ENCODE results near the genes ZFPM1 and TRAPPC2L.

- PRO-cap: no peak
Measured at GRCh38 chr16:88405553-88406174, 22.9 kb downstream of the ZNF469 start.

DNA sequence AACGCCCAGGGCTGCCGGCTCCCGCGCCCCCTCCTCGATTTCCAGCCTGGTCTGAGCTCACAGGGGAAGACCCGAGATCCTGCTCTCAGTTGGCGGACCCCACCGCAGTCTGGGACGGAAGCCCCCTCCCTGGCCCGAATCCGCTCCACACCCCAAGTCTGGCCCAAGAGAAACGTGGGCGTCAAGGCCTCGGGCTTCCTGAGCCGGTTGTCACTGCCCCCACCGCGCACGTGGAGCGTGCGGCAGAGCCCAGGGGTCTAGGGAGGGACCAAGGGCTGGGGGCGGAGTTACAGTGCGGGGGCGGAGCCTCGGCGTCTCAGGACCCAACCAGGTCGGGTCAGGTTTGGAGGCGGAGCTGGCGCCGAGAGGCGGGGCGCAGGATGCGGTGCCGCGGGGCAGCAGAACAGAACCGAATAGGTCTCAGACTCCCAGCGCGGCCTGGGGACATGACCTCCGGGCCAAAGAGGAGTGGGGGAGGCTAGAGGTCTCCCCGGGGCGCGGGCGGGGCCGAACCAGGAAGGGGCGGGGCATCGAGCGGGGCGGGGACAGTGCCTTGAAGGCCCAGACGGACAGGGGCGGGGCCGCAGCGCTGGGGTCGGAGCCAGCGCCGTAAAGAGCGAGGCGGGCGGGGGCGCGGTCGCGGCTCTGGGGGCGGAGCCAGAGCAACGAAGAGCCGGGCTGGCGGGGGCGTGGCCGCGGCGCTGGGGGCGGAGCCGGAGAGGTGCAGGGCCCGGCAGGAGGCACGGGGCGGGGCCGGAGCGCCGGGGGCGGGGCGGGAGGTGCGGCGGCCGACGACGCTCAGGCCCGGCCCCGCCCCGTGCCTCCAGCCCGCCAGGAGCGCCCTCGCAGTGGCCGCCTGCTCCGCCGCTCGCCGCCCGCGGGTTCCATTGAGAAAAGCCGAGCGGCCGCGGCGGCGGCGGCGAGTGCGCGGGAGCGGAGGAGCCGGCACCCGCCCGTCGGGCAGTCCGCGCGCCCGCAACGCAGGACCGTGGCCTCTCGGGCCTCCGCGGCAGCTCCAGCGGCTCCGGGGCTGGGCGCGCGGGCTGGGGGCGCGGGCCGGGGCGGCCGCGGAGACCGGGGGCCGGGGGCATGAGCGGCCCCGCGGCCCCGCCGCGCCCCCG lies at the start of gene ZFPM1:
Gene ZFPM1, plus strand, starts transcription at position 826 of the 1,121 bp plus-strand sequence.
- PRO-cap: bidirectional peak, plus-strand start at position 378 of the sequence, minus-strand start at position 232 of the sequence

DNA sequence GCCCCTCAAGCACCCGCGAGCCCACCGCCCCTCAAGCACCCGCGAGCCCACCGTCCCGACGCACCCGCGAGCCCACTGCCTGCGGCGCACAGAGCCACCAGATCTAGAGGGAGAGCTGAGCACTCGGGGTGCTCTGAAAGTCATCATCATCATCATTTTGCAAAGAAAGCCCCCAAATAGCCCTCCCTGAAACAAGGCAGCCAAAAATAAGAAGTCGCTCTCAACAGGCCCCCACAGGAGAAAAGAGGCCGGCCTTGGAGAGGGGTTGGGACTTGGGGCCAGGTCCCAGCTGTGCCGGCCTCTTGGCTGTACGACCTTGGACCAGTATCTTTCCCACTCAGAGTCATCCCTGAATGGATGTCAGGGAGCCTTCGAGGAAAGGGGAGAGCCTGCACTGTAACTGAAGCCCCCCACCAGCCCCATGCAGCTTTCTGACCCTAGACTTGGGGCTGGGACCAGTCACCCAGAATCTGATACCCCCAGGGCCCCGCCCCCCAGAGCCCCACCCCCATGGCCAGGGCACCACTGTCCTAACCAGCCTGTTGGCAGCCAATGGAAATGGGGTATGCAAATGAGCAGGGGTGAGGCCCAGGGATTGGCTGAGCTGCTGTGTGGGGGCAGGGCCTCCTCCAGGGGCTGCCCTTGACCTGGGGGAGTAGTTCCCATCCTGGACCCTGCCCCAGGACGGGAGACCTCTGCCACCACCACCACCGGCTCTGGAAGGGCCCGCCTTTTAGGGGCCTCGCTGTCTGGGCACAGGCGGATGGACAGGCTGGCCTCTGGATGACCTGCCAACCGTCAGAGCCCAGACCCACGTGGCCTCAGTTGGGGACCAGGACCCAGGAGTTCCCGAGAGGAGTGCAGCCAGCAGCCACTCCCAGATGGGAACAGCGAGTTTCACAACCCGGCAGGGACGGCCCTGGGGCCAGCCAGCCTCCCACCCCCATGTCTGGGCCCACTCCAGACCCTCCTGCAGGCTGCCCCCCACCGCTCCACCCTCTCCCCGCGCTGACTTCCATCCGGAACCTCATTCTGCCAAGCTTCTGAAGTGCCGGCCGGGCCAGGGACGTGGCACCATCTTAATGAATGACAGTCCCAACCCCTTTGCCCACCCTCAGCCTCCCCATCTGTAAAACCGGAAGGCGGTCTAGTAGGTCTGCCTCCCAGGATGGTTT lies 15.5 kb downstream of the ZFPM1 start:
- PRO-cap: no peak

DNA sequence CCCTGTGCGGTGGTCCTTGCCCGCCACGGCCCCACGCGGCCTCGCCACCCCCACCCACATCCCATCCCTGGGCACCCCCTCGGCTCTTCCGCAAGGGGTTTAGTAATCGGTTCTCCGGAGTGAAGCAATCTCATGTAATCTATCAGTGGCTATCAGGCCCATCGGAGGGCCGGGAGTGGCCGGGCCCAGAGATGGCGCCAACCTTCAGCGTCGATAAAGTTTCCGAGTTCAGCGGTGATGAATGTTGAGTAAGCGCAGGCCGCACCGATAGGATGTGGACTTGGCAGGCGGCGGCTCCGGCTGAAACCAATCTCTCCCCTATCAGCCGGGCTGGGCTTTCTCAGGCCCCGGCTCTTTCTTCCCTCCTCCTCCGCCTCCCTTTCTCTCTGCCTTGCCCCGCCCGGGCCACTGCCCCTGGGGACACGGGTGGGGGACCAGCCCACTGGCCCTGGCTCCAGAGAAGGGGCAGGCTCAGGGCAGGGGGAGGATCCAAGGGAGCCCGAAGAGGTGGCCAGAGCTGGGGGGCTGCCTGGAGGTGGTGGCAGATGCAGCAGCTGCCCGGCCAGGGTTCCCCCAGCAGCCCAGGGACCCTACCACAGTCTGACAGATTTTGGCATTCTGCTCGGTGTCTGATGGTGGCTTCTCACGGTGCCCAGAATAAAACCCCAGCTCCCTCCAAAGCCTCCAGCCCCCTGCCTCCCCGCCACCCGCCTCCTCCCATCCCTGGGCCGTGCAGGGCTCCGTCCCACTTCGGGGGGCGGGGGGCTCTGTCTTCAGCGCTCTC lies 20.9 kb downstream of the ZFPM1 start:
- PRO-cap: no peak

DNA sequence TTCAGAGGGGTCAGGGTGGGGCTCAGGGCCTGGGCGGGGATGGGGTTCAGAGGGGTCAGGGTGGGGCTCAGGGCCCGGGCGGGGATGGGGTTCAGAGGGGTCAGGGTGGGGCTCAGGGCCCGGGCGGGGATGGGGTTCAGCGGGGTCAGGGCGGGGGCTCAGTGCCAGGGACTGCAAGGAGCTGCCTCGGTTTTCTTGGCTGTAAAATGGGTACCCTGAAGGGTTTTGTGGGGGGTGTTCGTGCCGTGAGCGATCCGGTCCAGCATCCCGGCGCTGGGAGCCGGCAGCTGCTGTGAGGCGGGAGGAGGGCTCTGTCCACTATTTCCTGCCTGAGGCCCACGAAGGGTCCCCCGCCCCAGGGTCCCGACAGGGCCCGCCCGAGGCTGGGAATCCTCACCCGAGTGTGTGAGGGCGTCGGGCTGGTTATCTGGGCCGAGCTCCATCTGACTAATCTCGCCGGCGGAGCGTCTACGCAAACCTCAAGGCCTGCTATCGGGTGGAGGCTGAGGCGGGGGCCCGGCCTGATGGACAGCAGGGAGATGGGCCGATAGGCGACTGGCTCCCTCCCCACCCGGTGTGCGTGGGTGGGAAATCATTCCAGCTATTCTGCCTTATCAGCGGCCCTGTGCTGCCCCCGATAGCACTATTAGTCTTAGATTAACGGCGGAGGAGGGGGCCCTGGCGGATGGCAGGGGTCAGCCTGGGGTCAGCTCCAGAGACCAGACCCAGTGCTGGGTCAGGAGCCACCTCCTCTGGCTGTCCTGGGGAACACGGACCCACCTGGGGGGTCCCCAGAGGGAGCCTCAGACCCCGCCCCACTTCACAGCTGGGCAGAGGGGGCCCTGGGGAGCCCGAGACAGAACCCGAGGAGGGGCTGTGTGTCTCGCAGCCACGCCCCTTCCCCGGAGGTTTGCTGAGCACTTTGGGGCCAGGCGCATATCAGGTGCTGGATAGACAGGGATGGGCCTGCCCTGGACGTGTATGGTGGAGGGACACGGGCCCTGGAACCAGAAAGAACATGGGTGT lies 44.6 kb downstream of the ZFPM1 start:
- PRO-cap: no peak

DNA sequence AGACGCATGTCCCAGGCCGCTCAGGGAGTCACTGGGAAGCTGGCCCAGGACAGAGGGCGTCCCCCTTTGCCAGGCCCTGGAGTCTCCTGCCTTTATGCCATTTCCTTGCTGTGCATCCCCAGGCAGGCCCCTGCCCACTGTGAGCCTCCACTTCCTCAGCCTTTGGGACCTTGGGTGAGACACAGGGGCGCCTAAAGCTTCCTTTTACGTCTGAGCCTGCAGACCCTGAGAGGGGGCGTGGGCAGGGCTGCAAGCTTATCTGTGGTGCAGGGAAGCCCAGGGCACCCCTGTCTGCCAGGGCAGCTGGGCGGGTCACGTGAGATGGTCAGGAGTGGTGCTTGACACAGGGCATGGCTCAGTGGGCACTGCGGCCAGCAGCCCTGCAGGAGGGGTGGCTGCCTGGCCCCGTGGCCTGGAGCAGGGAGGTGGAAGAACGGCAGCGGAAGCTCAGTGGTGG lies 54.9 kb upstream of the ZC3H18 start:
- PRO-cap: no peak

DNA sequence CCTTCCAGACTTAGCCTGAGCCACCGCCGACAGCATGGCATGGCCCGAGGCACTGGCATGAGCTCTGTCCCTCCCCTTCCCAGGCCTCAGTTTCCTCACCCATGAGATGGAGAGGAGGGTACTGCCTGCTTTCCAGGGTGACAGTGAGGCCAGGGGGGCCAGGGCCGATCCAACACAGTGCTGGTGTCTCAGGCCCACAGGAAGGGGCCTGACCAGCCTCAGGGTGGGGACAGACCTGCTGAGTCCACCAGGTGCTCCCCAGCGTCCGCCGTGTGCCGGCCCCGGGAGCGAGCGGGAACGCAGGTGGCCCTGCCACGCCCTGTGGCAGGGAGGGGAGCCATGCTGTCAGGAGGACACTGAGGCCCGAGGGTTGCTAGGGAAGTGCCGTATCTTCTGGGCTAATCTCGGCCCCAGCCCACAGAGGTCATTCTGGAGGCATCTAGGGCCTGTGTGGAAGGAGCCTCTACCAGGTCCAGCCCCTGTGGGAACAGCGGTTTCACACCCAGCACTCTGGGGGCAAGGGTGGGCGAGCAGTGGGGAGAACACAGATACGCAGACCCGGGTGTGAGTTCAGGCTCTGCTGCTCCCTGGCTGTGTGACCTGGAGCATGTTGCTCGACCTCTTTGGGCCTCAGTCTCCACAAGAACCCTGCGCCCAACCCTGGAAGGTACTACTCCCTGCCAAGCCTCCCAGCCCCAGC lies 44.1 kb upstream of the ZC3H18 start:
- PRO-cap: no peak

GRCh38 chr16:88650557-88650770 lies 389 bp downstream of the CYBA start:
- PRO-cap: no peak

GRCh38 chr16:88725232-88725634 lies 18.9 kb downstream of the CTU2 start:
- PRO-cap: no peak

DNA sequence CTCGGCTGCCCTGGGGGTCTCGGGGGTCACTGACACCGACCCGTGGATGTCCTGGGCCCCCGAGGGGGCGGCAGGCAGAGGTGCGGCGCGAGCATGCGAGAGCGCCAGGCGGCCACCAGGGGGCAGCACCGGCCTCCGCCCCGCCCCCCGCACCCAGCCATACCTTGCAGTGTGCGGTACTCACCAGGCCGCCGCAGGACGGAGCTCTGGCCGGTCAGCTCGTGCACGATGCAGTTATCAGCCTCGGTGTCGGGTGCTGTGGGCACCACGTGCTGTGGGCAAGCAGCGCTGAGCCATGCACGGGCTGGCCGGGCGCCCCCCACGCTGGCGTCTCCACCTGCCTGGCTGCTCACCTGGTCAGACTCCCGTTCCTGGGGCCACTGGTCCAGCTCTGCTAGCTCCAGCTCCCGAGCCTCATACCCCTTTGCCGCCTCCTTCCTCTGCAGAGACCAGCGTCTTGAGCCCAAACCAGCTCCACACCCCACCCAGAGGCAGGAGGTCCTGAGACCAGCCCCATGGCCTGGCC lies 31.1 kb downstream of the CTU2 start:
- PRO-cap: no peak

- PRO-cap: no peak
Measured at GRCh38 chr16:88779500-88780729, 5.1 kb downstream of the PIEZO1 start.

GRCh38 chr16:88783265-88783812 lies 1.7 kb downstream of the PIEZO1 start:
- PRO-cap: no peak

DNA sequence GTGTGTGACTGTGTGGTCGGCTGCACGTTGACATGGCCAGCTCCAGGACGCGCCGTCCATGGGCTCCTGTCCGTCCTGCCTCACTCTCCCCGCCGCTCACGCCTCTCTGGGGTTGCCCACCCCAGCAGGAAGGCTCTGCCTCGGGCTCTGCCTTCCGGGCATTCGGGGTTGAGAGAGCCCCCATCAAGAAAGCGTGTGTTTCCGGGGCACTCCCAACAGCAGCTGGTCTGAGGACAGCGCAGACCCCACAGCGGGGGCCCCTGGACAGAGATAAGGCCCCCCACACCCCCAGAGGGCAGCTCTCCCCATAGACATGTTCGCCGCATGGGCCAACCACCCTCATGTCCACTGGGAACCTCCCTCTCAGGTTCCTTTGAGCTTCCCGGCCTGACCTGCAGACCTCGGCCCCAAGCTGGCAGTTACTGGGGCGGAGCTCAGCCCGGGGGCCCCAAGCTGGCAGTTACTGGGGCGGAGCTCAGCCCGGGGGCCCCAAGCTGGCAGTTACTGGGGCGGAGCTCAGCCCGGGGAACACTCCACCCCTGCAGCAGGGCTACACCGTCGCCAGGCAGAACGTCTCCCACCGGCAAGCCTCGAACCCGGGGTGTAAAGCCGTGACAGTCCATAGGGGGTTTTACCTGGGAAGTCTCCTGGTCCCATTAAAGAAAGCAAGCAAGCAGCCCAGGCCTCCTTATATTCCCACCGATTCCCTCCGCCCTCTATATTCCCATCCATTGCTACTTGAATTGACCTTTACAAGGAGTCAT lies 8.5 kb upstream of the PIEZO1 start:
- PRO-cap: no peak

- PRO-cap: no peak
Measured at GRCh38 chr16:88812886-88813867, 1.4 kb upstream of the APRT start.

DNA sequence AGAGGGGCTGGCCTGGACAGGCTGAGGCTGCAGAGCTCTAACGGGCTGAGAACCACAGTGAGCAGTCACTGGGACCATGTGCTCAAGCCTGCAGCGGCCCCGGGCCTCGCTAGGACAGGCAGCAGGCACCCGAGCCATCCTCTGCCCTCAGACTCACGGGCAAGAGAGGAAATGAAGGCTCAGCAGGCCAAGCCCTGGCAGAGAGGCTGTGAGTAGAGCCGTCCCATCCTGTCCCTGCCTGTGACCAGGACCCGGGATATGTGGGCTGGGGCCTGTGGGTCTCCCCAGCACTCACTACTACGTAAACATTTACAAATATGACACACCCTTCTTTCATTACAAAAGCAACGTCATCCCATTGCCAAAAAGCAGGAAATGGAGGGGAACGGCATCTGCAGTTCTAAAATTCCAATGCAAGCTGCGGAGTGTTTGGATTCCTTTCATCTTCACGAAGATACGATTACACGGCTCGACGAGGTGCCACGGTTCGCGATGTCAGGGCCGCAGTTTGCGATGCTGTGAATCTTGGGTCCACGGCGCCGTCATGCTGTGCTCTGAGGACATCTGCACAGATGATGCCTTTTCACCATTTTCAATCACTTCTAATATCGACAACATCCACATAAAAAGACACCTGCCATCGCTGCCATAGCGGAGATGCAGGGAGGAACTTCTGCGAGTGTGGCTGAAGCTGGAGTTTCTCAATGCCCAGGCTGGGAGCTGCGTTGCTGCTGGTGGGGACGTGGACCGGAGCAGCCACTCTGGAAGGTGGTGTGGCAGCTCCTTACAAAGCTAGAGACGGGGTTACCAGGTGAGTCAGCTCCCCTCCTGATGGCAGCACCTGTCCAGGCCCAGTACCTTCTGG lies 6.7 kb upstream of the APRT start:
- PRO-cap: no peak

GRCh38 chr16:88856659-88857637 lies at the start of gene TRAPPC2L:
TSS of gene TRAPPC2L (plus strand) at chr16:88857127.
- PRO-cap: unidirectional peak, plus-strand start at chr16:88856765; bidirectional peak, plus-strand start at chr16:88857148, minus-strand start at chr16:88856943

GRCh38 chr16:88896285-88897071 lies 30.0 kb upstream of the PABPN1L start:
- PRO-cap: no peak

GRCh38 chr16:88939834-88940586 lies 37.0 kb downstream of the CBFA2T3 start:
- PRO-cap: no peak

GRCh38 chr16:88999799-89000121 lies 22.8 kb upstream of the CBFA2T3 start:
- PRO-cap: no peak

GRCh38 chr16:89065508-89065960 lies 28.1 kb upstream of the ACSF3 start:
- PRO-cap: unidirectional peak, minus-strand start at chr16:89065577